Colon Carcinoma Metastatic in the Brain (tissue), 2 donors: ENCODE measurements around a stretch of chr11.

- PRO-cap, 2 experiments: no peak in any of the 2 experiments
These were observed 886 bp upstream of the GLB1L3 start for GRCh38 chr11:134275088-134275898.

DNA sequence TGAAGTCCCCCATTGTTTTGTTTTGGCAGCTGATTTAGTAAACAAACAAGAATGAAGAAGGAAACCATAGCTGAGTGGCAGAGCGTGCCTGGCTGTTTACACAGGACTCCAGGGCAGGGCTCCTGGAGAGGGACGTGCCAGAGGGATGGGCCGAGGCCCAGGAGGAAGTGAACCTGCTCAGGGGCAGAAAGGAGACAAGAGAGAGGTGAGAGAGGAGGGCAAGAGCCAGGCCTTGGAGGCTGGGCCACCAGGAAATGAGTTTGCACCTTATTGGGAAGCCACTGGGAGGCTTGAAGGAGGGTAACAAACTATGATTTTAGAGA, 85.6 kb upstream of the B3GAT1 start:
- PRO-cap, 2 experiments: peak in 1 of 2 experiments; most common plus-strand start position 197 of the sequence (in 1)